Transverse colon (tissue), 4 donors: ENCODE measurements around a stretch of chr2.

GRCh38 chr2:85315838-85316348 is 11.9 kb downstream of the TGOLN2 start:
- PRO-cap = no peak
- RAMPAGE, long total RNA, 4 experiments = no peak in any of the 4 experiments

DNA sequence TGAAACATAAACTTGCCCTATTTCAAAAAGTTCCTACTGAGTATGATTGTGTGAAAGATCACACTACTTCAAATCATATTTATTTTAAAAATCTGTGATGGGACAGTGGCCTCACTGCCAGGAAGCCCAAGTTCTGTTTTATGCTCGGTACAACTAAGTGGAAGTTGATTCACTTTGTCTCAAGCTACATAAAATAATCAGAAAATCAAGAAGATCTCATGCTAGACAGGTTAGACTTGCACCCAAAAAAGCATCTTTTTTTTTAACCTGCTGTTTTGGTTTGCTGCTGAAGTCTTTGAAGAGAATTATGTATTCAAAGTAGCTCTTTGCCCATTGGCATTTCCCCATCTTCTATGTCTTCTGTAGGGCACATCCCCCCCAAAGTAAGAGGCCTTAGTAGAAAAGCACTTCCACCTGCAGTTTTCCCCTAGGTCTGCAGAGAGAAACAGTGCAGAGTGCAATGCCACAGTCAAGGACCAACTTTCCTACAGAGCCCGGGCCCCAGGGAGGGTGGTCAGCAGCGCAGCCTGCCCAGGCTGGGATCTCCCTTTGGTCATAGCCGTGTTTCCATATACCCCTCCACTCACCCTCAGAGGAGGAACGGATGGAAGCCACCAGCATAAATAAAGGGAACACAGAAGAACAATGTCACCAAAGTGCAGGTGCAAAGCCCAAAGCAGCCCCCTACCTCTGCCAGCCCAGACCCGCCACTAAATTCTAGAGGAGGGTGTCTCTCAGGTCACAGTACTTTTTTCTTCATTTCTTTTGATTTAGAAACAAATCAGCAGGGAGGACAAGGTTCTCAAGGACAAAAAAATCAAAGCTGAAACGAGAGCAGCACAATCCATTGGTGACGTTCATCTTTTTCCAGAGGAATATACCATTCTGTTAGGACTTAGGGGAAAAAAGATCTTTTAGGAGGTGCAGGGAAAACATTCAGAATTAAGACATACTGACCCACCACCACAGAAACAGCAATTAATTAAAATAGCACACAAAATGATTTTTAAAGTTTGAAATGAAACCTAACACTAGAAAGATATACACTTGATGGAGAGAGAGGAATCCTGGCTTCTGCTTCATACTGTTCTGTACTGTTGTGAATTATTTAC is 5.6 kb downstream of the TGOLN2 start:
- PRO-cap = no peak
- RAMPAGE, long total RNA, 4 experiments = no peak in any of the 4 experiments

- PRO-cap = bidirectional peak, plus-strand start at chr2:85503433, minus-strand start at chr2:85503321
- RAMPAGE, long total RNA, 4 experiments = no peak in any of the 4 experiments
Measured at GRCh38 chr2:85503168-85503699, 35.7 kb upstream of the MAT2A start.

- PRO-cap = no peak
- RAMPAGE, long total RNA, 4 experiments = no peak in any of the 4 experiments
Measured at GRCh38 chr2:85536456-85536903, 2.5 kb upstream of the MAT2A start.

DNA sequence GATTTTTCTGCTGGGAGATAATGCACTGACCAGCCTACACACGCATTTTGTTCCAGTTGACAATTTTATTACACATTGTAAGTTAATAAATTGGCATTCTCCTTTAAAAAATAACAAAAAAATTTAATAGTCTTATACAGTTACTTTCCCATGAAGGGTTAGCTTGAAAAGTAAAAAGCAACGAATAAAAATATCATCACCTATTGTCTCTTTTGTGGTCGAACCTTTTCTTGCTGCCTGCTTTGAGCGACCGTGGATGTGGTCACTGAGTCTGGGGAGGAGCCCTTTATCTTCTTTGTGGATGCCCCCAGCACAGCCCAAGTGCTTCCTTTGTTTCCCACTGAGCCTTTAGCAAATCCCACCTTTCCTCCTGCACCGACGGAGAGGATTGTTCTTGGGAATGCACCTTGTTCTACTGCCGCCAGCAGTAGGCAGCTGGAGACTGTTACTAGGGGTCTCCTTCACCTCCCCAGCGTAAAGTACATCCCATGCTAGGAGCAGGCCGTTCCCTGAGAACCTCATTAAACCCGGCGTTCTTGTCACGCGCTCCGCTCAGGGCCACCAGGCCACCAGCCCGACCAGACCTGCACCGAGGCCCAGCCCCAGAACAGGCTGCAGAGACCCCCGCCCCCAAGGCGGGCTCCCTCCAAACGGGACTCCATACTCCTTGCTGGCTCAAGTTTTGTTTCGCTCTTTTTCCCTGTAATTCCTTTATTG is 1.4 kb upstream of the MAT2A start:
- PRO-cap = bidirectional peak, plus-strand start at position 524 of the sequence, minus-strand start at position 520 of the sequence
- RAMPAGE, long total RNA, 4 experiments = no peak in any of the 4 experiments

- PRO-cap = no peak
- RAMPAGE, long total RNA, 4 experiments = start-site peak on the plus strand in 2 of 4 experiments, at chr2:85543184-85543356 at its widest, 14 to 21 reads per replicate
Measured at GRCh38 chr2:85543085-85543976, 4.4 kb downstream of the MAT2A start.

DNA sequence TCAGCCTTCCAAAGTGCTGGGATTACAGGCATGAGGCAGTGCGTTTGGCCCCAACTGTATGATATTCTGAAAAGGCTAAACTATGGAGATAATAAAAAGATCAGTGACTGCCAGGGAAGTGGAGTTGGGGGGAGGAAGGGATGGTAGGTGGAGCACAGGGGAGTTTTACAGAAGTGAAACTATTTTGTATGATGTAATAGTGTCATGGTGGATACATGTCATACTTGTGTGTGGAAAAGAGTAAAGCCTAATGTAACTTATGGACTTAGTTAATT is 2.8 kb upstream of the GGCX start:
- PRO-cap = no peak
- RAMPAGE, long total RNA, 4 experiments = no peak in any of the 4 experiments

GRCh38 chr2:85599391-85600190 is 2.9 kb downstream of the TMEM150A start:
- PRO-cap = no peak
- RAMPAGE, long total RNA, 4 experiments = no peak in any of the 4 experiments

DNA sequence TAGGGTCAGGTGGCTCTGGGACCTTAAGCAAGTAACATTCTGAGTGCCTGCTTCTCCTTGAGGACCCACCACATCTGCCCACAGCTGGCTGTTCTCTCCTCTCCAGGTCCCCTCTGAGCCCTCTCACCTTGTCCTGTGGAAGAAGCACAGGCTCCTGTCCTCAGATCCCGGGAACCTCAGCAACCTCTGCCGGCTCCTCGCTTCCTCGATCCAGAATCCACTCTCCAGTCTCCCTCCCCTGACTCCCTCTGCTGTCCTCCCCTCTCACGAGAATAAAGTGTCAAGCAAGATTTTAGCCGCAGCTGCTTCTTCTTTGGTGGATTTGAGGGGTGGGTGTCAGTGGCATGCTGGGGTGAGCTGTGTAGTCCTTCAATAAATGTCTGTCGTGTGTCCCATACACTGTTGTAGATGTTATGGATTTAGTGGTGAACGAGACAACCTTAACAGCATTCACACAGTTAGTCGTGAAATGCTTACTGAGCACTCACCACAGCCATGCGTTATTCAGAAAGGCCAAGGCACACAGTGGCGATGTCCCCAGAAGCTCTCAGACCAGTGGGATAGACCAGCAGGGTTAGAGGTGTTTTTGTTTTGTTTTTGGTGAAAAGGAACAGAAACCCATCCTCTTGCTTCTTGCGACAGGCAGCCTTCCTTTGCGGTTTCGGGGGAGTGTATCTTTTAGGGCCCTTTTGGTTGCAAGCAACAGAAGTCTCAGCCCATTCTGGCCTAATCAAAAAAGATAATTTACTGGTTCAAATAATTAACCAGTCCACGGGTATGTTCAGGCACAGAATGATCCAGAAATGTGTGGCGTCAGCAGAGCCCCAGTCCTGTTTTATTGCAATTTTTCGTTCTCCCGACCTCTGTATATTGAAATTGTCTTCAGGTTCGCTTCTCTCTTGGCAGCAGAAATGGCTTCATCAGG is 4.6 kb downstream of the GNLY start:
- PRO-cap = no peak
- RAMPAGE, long total RNA, 4 experiments = no peak in any of the 4 experiments

DNA sequence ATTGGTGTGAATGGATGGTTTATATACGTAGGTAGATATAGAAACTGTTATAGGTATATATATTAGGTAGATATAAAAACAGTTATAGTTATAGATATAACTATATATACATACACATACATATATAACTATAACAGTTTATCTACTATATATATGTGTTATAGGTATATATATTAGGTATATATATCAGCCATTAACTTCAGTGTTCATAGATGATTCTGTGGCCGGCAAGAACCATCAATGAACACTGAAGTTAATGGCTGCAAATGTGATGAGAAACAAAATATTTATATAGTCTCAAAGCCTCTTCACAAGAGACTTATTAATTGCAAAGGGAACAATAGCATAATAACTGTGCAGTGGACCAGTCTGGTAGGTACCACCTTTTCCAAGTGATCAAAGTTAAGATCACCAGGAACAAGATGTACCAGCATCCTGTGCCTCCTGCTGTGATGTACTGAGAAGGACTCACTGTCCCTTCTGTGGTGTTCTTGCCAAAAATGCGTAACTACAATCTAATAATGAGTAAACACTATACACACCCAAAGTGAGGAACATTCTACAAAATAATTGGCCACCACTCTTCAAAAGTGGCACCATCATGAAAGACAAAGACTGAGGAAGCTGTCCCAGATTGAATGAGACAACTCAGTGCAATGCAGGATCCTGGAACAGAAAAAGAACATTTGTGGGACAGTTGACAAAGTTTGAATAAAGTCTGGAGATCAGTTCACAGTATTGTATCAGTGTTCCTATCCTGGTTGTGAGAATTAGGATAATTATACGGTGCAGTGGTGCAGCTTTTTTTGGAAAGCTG is 14.4 kb downstream of the GNLY start:
- PRO-cap = no peak
- RAMPAGE, long total RNA, 4 experiments = no peak in any of the 4 experiments

- PRO-cap = no peak
- RAMPAGE, long total RNA, 4 experiments = no peak in any of the 4 experiments
Measured at GRCh38 chr2:85709742-85710147, 15.6 kb downstream of the GNLY start.

- PRO-cap = unidirectional peak, plus-strand start at chr2:85711459
- RAMPAGE, long total RNA, 4 experiments = no peak in any of the 4 experiments
Measured at GRCh38 chr2:85710905-85711928, 17.1 kb downstream of the GNLY start.

DNA sequence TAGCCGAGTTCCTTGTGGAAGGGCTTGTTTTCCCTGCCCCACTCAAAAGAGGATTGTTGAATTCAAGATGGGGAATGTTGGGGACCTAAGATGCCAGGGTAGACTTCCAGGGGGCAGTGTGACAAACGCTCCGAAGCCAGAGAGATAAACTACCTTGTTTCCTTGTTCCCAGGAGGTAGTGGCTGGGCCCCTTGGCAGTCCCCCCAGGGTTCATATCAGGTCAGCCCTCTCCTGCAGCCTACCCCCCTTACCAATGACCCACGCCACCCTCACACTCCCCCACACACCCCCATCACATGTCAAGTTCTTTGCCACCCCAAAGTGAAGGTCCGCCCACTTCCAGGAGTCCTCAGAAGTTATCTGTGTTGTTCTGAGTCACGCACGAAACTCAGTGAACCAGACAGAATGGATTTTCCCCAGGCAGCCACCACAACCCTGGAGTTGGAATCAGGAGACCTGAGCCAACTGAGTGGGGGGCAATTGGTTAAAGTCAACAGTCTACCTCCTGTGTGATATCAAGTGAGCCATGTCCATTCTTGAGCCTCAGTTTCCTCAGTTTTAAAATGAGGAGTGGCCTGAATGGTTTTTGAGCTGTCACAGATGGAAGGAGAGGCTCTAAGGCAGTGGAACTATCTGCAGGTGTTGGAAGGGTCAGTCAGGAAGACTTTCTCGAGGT is 10.2 kb upstream of the ATOH8 start:
- PRO-cap = no peak
- RAMPAGE, long total RNA, 4 experiments = no peak in any of the 4 experiments

GRCh38 chr2:85788032-85788365 is 34.2 kb downstream of the ATOH8 start:
- PRO-cap = no peak
- RAMPAGE, long total RNA, 4 experiments = no peak in any of the 4 experiments

DNA sequence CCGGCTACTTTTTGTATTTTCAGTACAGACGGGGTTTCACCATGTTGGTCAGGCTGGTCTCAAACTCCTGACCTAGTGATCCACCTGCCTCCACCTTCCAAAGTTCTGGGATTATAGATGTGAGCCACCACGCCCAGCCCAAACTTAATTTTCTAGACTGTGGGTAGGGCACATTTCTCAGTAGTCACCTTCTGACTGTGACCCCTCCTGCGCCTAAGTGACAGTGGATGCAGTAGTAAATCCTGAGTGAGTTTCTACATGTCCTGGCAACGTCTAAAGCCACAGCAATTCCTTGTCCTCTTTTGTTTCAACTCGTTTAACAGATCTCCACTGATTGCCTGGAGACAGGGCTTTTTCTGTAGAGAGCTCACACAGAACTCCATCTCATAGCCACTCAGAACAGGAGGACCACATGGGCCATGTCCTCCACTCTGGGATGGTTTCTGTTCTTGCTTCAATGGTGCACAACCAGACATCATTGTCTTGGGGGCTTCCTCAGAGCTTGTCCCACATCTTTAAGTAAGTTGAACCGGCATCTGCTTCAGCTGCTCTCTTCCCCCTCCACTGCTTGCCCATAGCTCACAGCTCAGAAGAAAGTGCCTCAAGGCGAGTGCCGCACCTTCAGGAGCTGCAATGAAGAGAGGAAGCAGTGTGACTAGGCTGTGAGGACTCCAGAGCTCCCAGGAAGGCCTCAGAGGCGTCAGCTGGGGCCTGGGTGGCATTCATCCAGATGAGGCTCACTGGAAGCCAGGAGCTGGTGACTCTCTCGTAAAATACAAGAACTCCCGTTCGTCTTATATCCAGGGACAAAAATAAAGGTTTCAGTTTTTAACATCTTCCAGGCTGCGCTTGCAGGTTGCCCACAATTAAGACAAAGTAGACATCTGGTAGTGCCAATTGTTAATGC is 37.5 kb downstream of the ST3GAL5 start:
- PRO-cap = no peak
- RAMPAGE, long total RNA, 4 experiments = start-site peak on the minus strand in 1 of 4 experiments, centred at position 630 of the sequence, 11 reads per replicate

GRCh38 chr2:85861047-85861486 is 27.7 kb downstream of the ST3GAL5 start:
- PRO-cap = no peak
- RAMPAGE, long total RNA, 4 experiments = no peak in any of the 4 experiments

GRCh38 chr2:85865822-85866538 is 22.8 kb downstream of the ST3GAL5 start:
- PRO-cap = no peak
- RAMPAGE, long total RNA, 4 experiments = no peak in any of the 4 experiments

- PRO-cap = no peak
- RAMPAGE, long total RNA, 4 experiments = no peak in any of the 4 experiments
Measured at GRCh38 chr2:85887106-85887333, 1.8 kb downstream of the ST3GAL5 start.

- PRO-cap = no peak
- RAMPAGE, long total RNA, 4 experiments = no peak in any of the 4 experiments
Measured at GRCh38 chr2:85954831-85955730, 66.3 kb upstream of the ST3GAL5 start.

- PRO-cap = no peak
- RAMPAGE, long total RNA, 4 experiments = no peak in any of the 4 experiments
Measured at GRCh38 chr2:85996969-85997514, 108.3 kb upstream of the ST3GAL5 start.